Mesenchymal stem cell of adipose (primary cell): ENCODE measurements around a stretch of chr2.

- CAGE, long polyA plus RNA: no peak
Observed at GRCh38 chr2:170973272-170973606, 44.2 kb downstream of the GORASP2 start.

- CAGE, long polyA plus RNA: no peak
Observed at GRCh38 chr2:170973607-170974548, 44.8 kb downstream of the GORASP2 start.

DNA sequence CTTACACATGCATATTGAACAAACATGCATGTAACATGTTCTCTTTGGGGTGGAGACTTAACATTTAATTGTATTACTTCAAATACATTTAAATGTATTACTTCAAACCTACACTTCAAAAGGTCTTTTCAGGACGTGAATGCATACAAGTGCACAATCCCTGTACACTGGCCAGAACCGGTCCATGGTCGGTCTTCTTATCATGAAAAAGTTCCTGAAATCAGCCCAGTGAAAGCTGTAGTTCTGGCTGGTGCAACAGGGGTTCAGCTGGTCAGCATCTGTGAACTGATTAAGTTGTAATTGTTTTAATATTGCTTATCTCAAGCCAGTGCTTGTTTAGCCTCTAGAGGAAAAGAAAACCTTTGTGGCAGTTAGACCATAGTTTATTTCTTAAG lies 940 bp upstream of the CYBRD1 start:
- CAGE, long polyA plus RNA: no peak

DNA sequence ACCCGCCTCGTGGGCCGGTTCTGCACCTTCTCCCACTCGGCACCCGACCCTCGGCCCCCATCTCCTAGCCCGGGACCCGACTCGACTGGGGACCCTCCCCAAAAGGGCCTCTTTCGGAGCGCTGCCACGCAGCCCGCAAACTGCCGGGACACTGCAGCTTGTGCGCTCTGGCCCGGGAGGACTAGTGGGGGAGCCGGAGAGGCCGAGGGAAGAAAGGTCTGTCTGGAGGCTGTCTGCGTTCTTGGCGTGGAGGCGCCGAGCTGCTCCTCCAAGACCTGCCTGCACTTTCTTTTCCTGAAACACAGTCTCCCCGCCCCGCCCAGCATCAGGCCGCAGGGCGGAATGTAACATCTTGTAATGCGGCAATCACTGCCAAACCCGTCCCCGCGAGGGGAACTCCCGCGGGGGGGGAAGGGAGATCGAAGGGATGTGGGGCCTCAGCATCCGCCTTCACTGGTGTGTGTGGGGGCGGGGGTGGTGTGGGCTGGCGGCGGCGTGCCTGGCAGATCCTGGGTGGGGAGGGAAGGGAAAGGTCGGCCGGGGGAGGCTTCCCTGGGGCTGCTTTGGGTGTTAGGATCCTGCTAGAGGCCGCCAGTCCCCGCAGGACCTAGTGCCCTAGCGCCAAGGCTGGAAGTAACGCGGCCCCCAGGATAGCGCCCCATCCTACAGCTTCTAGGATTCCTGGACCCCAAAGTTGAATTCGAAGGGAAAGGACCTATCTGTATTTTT lies 7.3 kb downstream of the DLX2 start:
- CAGE, long polyA plus RNA: no peak

DNA sequence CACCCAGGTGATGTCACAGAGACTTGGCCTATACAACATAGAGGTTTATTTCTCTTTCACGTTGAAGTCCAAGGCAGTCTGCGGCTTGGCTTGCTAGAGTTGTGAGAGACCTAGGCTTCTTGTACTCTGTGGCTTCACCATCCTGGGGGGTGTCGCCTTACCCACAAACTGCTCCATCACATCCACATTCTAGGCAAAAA lies 121.8 kb upstream of the ITGA6 start:
- CAGE, long polyA plus RNA: no peak

- CAGE, long polyA plus RNA: no peak
Observed at GRCh38 chr2:172335656-172336174, 91.7 kb upstream of the ITGA6 start.

- CAGE, long polyA plus RNA: no peak
Observed at GRCh38 chr2:172357279-172357839, 70.0 kb upstream of the ITGA6 start.

- CAGE, long polyA plus RNA: no peak
Observed at GRCh38 chr2:172427079-172427253, 420 bp upstream of the ITGA6 start.

DNA sequence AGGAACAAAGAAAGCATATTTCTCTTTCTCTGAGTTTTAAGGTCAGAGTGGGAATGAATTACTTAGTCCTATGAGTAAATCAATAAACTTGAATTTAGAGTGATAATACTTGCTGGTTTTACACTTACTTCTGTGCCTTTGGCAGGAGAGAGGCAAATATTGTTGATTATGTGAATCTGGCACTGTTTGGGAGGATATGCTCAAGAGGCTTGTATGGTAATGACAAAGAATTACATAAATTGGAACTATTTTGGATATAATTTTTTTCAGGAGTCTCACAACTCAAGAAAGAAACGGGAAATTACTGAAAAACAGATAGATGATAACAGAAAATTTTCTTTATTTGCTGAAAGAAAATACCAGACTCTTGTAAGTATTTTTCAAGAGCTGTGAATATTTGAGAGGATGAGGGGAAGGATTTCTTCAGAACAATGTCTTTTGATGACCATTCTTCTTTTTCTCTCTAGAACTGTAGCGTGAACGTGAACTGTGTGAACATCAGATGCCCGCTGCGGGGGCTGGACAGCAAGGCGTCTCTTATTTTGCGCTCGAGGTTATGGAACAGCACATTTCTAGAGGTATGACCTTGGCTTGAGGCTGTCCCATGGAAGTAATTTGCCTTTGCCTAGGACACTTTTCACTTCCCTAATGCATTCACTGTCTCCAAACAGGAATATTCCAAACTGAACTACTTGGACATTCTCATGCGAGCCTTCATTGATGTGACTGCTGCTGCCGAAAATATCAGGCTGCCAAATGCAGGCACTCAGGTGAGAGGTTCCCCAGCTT lies 63.6 kb downstream of the ITGA6 start:
- CAGE, long polyA plus RNA: no peak

DNA sequence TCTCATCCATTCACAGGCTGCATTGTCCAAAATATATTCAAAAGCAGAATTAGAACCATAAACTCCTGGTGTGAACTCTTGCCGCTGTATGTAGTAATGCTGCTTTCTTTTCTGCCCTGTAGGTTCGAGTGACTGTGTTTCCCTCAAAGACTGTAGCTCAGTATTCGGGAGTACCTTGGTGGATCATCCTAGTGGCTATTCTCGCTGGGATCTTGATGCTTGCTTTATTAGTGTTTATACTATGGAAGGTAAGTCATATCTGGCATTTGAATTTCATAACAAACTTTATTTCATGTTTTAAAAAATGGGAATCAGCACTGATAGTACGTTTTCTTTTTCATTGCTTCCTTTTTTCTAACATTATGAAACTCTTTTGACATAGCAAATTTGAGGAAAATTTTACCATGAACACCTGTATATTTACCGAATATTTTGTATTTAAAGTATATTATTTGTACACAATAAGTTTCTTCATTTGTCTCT lies 58.0 kb upstream of the PDK1 start:
- CAGE, long polyA plus RNA: no peak

GRCh38 chr2:172925279-172926187 lies 150.1 kb upstream of the MAP3K20 start:
- CAGE, long polyA plus RNA: no peak

DNA sequence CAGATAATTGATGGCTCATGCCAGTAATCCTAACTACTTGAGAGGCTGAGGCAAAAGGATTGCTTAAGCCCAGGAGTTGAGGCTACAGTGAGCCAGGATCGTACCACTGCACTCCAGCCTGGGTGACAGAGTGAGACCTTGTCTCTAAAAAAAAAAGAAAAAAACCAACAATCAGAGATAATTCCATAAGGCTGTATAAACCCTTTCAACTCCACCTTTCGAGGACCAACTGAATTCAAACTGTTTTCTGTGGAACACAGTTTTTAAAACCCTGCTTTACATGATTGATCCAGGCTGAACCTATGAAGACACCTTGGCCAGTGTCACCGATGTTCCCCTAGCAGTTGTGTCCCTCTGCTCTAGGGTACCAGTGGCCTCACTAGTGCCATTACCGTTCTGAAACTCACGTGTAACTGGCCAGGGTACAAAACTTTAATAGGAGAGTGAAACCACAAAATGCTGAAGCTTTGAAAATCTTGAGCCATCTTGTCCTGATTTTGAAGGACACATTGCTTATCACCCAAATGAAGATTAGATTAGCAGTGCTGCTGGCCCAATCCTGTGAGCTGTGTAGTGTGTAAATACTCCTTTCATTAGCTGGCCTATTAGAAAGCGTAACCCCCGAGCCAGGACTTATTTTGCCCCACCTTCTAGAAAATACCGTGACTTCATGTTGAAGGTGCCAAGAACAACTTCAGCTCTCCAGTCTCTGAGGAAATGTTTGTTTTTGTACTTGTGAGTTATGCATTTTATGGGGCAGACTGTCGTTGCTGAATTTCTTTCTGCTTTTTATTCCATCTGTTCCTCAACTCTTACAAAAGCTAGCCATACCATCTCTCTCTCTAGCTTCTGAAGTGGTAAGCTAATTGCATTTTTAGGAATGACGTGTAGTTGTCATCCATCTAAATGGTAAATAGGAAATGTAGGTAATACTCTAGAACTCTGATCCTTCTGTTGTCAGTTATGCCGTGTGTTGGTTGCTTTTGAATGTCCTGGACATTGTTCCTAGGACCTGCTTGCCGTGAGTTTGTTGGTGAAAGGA lies 147.8 kb upstream of the MAP3K20 start:
- CAGE, long polyA plus RNA: no peak

DNA sequence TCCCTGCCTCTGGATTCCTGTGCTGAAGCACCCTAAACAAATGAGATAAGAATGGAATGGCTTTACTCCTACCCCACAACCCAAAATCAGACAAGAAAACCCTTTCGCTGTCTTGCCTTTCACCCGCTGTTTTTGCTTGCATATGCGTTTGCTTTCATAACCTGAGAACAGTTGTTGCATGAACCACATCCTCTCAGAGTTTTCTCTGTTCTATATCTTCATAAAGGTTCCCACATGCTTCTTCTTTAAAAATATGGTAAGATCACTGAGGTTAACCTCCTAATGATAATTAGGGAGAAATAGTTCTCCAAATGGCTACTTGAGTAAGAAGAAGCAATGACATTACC lies 132.1 kb upstream of the MAP3K20 start:
- CAGE, long polyA plus RNA: no peak

DNA sequence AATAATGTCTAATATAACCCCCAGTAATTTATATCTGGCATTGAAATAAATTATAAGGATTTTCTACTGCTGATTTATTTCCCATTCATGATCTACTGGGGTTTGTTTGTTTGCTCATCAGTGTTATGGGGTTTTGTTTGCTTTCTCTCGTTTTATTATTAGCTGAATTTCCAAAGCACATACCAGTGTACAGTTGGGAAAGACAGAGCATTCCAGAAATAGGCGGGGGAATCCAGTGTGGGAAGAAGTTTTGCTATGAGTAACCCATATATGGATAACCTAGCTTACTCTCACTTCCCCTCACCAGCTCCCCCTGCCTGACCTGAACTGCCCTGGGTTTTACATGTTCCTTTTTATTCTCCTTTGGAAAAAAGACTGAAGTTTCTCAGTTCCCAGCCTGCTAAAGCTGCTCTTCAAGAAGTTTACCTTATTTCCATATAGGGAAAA lies 79.8 kb upstream of the MAP3K20 start:
- CAGE, long polyA plus RNA: no peak

GRCh38 chr2:173022043-173022368 lies 53.6 kb upstream of the MAP3K20 start:
- CAGE, long polyA plus RNA: no peak

- CAGE, long polyA plus RNA: no peak
Observed at GRCh38 chr2:173044018-173044535, 31.6 kb upstream of the MAP3K20 start.

- CAGE, long polyA plus RNA: no peak
Observed at GRCh38 chr2:173059978-173060636, 15.5 kb upstream of the MAP3K20 start.

GRCh38 chr2:173101656-173102161 lies 26.1 kb downstream of the MAP3K20 start:
- CAGE, long polyA plus RNA: no peak

DNA sequence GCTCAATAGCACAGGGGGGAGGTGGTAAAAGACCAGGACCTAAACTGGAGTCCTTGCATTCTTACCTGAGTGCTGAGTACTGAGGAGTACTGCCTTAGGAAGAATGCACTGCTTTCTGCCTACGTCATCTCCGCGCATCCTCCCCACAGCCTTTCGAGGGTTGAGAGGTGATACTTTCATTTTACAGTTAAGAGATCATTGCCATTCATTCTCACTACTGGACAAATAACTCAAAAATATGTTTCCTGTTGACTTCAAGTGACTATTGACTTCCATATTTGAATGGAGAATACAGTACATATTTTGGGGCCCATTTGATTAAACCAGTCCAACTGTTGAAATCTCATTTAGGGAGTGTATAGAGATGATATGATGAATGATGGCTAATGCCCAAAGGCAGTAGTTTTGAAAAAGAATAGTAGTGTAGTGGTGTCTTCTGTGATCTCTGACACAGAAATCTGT lies 74.0 kb downstream of the MAP3K20 start:
- CAGE, long polyA plus RNA: no peak

GRCh38 chr2:173197902-173198268 lies 122.2 kb downstream of the MAP3K20 start:
- CAGE, long polyA plus RNA: no peak